Breast epithelium (tissue), 2 donors: ENCODE data around the genes TLR3 and FAT1.

DNA sequence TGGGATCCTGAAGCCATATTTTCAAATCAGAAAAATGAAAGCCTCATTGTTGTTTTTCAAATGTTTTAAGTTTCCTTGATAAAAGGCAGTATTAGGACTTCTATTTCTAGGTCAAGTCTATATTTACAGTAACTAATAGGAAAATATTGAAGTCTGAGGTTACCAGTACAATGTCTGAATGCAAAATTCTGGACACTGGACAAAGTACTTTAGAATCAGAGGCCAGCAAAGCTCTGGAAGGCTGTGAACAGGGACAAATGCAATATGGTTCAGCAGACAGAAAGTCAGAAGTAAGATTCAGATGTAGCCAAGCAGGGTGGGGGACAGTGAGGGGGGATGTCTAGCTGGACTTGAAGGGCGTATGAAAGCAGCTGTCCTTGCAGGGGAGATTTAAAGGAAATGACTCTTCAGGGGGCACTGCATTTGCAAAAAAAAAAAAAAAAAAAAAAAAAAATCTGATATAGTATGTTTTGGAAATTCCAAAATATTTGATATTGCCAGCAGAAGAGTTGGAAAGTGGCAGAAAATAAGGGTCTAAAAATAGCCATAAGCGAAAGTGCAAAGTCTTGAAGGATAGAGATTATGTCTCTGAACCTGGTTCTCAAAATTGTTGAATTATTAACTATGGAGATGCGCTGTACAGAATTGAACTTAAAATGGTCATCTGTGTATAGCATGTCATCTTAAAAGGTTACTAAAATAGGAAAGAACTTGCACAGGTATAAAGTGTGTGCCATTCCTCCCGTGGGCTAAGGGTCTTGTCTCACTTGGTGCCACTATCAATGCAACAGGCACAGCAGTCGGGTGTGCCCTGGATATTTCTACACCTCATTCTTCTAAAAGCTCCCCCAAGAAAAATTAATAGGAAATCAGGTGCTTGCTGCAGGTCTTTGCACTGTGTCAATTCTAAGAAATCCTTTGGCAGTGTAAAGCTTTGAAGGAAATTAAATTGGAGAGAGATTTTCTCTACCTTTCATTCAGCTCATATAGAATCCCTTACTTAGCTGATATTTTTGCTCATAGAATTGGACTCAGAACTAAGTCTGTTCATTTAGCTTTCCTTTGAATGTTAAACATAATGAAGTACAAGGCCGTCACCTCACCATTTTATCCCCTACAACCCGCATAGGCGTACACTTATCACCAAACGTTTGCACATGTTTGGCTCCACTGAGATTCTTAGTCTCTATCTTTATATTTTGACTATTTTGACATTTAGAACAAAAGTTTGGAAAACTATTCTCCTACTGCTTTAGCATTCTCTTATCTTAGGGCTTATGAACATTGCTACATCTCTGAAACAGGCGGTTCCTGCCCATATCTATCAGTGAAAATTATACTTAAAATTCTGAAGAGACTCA is 2.5 kb downstream of the SORBS2 start:
- PRO-cap: no peak
- RAMPAGE, long total RNA, 2 experiments: no peak in any of the 2 experiments

DNA sequence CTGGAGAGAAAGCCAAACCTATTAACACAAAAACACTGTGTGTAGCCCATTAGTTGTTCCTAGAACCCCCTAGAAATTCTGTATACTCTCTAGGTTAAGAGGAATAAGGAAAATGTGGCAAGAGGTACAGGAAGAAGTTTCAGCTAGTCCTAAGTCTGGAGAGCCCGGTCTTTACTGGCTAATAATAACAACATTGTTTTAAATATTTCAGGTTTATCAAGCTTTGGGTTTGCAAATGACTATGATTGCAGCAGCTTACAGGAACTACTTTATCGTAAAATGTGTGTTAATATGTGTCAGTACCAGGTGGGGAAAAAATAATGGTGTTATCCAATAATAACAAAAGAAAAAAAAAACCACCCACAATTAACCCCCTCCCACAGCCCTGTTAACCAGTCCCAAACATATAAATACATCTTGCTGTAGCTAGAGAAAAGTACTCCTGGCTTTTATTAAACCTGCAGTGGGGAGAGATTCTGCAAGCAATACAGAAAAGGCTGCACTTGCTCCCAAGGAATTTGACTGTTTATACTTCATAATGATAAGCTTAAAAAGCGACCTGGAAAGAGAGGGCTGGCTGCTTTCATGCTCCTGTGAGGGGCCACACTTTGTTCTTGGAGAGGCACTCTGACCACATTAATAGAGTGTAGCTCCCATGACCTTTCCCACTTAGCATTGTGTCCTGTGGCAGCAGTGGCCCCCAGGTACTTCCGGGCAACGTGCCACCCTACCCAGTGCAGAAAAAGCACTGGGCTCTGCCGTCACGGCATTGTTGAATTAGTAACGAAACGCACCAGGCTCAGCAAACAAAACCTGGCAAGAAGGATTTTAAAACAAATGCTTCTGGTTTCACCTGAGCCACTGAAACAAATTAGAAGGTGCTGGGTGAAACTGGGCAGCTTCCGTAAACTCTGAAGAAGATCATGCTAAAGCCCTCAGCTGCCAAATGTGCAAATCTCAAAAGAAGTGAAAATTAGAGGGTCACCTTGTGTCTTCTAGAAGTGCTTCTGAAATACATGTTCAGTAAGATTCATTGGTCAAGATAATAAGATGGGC is 5.2 kb upstream of the SORBS2 start:
- PRO-cap: no peak
- RAMPAGE, long total RNA, 2 experiments: no peak in any of the 2 experiments

DNA sequence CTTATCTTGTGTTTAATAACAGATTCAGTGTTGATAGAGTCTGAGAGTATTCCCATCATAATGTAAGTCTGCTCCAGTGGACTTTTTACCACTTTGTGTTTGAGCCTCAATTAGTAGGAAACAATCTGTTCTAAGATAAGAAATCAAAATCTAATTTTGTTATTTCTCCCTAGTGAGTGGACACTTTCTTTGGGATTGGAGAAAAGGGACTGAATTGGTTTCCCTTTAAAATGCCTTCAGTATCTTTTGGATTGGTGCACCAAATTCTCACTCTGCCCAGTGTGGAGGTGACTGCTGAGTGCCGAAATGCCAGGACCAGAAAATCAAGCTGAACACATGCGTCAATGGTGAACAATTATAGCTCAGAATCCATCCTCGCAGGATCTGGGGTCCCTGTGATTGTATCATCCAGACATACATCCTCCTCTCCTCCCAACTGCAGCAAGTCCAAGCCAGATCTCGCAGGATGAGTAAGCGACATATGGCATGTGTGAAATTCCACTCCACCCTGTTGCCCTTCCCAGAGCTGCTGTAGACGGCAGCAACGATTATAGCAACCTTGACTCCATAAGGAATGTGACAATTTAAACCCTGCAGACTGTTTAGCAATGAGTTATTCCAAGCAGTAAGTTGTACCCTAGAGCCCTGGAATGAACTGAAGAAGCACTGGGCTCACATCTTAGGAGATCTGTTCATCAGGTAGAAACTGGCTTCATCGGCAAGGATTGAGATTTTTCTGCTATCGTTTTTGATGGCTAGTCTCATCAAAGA is 35.3 kb upstream of the SORBS2 start:
- PRO-cap: no peak
- RAMPAGE, long total RNA, 2 experiments: no peak in any of the 2 experiments

DNA sequence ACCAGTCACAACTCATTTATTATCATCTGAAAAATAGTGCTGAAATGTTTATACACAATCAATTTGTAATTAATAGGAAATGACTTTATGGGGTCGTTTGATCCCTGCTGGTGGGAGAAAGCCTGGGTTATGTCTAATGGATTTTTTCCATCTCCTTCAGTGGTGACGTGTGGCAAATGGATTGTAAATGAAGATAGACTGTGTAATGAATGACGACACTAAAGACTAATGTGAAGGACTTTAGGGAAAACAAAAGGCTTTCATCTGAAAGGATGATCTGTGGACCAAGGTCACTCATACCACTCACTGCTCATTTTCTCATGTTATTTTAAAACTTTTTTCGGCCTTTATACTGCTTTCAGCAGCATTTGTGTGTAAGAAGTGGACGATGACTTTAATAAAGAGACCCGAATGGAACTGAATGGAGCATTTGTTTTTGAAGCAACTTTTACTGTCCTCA is 102.9 kb upstream of the SORBS2 start:
- PRO-cap: no peak
- RAMPAGE, long total RNA, 2 experiments: no peak in any of the 2 experiments

GRCh38 chr4:186068401-186069395 is at the start of gene TLR3:
Gene TLR3, plus strand, starts transcription at chr4:186069156.
- PRO-cap: no peak
- RAMPAGE, long total RNA, 2 experiments: start-site peak on the plus strand in 1 of 2 experiments, at chr4:186069155-186069216 at its widest, 29 reads per replicate

- PRO-cap: unidirectional peak, plus-strand start at chr4:186104756
- RAMPAGE, long total RNA, 2 experiments: no peak in any of the 2 experiments
Observed at GRCh38 chr4:186104071-186105231, 35.5 kb downstream of the TLR3 start.

GRCh38 chr4:186116257-186116487 is 47.2 kb downstream of the TLR3 start:
- PRO-cap: no peak
- RAMPAGE, long total RNA, 2 experiments: no peak in any of the 2 experiments

GRCh38 chr4:186151487-186152445 is 39.6 kb upstream of the CYP4V2 start:
- PRO-cap: no peak
- RAMPAGE, long total RNA, 2 experiments: no peak in any of the 2 experiments

- PRO-cap: no peak
- RAMPAGE, long total RNA, 2 experiments: no peak in any of the 2 experiments
Observed at GRCh38 chr4:186190380-186190885, 934 bp upstream of the CYP4V2 start.

GRCh38 chr4:186205122-186205562 is 13.8 kb downstream of the CYP4V2 start:
- PRO-cap: no peak
- RAMPAGE, long total RNA, 2 experiments: no peak in any of the 2 experiments

GRCh38 chr4:186258095-186258738 is 7.8 kb upstream of the F11 start:
- PRO-cap: no peak
- RAMPAGE, long total RNA, 2 experiments: no peak in any of the 2 experiments

DNA sequence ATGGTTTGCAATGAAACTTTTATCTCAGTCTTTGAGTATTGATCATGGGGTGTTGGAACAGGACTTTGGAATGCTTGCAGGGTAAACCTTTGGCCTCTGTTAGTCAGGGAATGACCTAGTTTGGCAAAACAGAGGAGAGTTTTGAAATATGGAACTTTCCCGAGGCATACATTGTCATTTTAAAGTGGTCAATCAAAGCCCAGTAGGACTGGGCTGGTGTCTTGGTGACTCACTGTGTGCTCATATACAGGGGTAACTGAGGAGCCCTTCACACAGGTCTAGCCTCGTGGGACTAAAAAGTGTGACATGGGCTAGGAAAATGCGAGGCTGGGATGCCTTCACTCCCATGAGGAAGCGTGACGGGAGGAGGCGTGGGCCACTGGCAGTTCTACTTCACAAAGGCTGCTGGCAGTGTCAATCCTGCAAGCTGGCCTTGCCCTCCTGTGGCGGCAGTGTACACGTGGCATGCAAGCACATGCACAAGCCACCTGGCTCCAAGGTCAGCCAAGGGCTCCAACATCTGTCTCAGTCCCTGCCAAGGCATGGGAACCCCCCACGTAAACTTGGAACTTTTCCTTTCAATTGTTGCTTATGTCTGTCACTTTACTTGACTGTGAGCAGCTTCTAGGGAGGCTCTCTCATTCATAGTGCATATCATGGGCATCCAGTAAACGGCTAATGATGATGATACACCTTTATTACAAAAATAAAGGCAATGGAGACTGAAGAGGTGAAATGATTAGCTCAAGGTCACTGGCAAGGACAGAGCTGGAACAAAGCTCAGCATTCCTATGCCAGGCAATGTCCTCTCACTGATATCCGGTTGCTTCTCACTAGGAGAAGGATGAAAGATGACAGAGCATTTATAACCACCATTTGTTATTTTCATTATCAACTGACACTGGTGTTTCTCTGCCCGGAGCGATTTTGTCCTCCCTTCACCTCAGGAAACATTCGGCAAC is 5.1 kb upstream of the F11 start:
- PRO-cap: no peak
- RAMPAGE, long total RNA, 2 experiments: no peak in any of the 2 experiments

GRCh38 chr4:186644870-186645359 is 78.7 kb downstream of the FAT1 start:
- PRO-cap: no peak
- RAMPAGE, long total RNA, 2 experiments: no peak in any of the 2 experiments

- PRO-cap: no peak
- RAMPAGE, long total RNA, 2 experiments: no peak in any of the 2 experiments
Observed at GRCh38 chr4:186651514-186652098, 72.0 kb downstream of the FAT1 start.

DNA sequence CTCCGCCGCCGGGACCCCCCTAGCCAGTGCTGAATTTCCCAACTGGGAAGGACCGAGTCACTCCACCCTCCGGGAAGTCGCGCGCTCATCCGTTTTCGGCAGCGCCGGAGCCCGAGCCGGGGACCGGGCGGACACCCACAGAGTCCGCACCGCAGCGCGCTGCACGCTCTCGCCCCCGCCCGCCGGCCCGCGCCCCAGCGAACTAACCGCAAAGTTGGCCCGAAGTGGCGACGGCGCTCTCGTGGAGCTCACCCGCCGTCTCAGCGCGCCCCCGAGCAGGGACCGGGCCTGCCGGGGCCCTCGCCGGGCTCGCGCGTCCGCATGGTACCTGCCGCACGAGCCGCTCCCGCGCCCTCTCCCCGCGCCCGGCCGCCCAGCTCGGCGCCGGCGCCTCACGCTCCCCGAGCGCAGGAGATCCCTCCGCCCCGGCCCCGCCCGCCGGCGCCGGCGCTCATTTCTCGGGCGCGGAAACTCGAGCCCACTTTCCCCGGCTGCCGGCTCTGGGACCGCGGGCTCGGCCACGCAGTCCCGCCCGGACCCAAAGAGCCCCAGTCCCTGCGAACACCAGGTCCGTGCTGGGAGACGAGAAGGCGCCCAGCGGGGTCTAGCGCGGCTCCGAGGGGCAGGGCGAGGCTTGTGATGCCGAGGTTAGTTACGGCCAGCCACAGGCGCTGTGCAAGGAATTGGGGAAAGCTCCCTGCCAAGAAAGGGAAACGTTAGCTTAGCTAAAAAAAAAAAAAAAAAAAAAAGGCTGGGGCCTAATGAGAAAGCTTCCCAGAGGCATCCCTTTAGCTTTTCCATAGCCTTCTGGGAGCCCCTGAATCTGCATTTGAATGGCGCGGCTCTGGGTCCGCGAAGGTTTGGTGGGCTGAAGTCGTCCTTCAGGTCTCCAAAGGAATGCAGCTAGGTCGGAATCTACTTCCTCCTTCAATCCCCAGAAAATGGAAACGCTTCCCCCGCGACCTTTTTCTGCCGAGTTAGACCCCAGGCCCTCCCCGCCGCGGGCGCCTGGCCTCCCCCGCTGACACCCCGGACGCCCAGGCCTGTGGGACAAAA is at the start of gene FAT1:
Gene FAT1 (minus strand): TSS at position 400 of the 1,056 bp plus-strand sequence.
- PRO-cap: bidirectional peak, plus-strand start at position 481 of the sequence, minus-strand start at position 394 of the sequence
- RAMPAGE, long total RNA, 2 experiments: start-site peak on the minus strand in 1 of 2 experiments, centred at position 347 of the sequence, 187 reads per replicate

GRCh38 chr4:186735941-186736289 is 12.3 kb upstream of the FAT1 start:
- PRO-cap: no peak
- RAMPAGE, long total RNA, 2 experiments: no peak in any of the 2 experiments

DNA sequence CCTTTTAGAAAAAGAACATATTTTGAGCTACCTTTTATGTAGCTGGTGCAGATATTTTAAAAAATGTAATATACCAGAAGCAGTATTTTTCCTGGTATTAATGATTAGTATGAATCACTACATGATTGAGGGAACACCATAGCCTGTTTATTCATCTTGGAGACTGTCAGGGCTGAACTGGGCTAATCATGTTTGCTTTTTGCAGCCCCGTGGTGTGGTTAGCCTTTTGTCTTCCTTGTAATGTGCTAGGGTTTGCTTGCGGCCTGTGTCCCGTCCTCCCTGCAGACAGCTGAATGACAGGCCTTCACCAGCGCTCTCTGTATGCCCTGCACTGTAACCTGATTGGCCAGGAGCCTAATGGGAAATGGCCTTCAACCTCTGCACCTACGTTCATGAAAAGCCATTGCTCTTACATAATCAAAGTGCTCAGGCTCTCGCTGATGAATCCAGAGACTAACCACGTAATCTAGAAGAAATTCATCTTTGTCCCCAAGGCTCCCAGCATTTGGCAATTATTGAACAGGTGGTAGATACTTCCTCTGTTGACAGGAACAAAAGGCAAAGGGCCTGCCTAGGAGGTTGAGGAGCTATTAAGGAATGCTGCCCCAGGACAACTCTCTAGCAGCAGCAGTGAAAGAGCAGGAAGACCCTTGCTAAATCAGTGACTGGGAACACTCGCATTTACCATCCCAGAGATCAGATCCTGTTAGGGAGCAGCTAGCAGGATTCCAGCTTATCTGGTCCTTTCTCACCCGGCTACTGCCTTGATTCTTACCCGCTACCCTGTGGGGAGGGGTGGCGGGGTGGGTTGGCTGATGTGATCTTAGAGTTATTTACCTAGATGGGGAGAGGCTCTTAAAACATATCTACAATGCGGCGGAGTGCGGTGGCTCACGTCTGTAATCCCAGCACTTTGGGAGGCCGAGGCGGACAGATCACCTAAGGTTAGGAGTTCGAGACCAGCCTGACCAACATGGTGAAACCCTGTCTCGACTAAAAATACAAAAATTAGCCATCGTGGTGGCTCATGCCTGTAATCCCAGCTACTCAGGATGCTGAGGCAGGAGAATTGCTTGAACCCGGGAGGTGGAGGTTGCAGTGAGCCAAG is 42.3 kb upstream of the FAT1 start:
- PRO-cap: no peak
- RAMPAGE, long total RNA, 2 experiments: no peak in any of the 2 experiments

DNA sequence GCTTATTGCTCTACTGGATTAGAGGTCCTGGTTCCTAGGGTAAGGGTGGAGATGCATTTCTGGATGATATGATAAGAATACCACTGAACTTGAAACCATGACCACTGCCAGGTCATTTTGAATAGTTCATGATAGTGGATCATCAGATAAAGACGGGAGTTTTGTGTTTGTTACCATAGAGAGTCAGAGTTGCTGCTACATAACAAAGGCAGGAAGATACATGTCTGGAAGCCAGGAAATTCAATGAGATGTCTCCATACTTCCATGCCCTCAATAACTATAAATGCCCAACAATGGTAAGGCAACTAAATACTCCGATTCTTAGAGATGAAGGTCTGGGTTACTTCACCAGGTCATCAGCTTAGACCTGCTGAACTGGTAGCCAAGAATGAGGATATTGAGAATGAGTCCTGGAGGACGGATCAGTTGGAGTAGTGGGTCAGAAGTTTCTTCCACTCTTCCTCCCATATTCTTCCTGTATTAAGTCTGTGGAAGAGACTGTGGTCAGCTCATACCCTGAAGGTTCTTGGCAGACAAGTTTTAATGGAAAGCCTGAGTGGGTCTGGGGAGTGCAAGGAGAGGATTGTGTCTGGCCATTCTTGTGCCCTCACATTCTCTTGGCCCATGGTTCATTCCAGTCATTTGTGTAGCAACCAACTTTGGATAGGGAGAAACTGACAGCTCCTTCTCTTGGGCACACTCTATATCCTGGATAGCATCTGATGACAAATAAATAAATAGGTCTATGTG is 109.5 kb upstream of the FAT1 start:
- PRO-cap: no peak
- RAMPAGE, long total RNA, 2 experiments: no peak in any of the 2 experiments

DNA sequence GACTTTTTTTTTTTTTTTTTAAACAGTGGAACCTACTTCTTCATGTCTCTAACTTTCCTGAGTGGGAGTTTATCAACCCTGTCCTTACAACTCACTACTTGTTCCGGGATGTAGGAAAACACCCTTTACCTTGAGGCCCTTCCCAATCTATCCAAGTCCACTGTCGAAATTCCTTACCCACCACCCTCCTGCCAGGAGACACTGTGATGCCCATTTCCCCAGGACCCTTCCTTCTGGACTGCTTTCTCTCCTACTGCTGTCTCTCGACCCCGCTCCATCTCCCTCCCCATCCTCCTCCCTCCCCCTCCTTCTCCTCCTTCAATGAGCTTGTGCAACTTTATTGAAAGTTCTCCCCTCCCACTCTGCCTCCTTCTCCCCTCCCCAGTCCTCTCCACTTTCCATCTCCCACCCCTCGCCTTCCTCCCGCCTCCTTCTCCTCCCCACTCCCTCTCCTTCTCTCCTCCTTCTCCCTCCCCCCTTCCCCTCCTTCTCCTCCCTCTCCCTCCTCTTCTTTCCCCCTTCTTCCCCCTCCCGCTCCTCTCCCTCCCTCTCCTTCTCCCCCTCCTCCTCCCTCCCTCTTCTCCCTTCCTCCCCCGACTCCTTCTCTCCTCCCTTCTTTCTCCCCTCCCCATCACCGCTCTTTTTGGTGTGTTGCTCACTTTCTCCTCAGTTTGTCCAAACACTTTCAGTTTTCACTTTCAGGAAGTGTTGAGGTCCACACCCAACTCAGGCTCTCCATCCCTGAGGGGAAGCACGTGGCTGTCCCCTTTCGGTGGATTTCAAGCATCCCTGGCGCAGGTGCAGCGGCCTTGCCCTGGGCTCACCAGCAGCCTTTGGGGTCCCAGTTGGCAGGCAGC is 116.7 kb upstream of the FAT1 start:
- PRO-cap: bidirectional peak, plus-strand start at position 605 of the sequence, minus-strand start at position 288 of the sequence
- RAMPAGE, long total RNA, 2 experiments: start-site peak on the plus strand in 1 of 2 experiments, centred at position 719 of the sequence, 6 reads per replicate

GRCh38 chr4:186900931-186901110 is 177.2 kb upstream of the FAT1 start:
- PRO-cap: no peak
- RAMPAGE, long total RNA, 2 experiments: no peak in any of the 2 experiments